Tongue (tissue), 2 donors: ENCODE results near the genes AP3B2, ZSCAN2, SEC11A and PDE8A.

- RAMPAGE, long total RNA: no peak
Observed at GRCh38 chr15:82709796-82710618, at the start of gene AP3B2. Gene AP3B2, minus strand, starts transcription at chr15:82709875.

- RAMPAGE, long total RNA: no peak
Observed at GRCh38 chr15:82834063-82834581, 24.7 kb downstream of the WHAMM start.

- RAMPAGE, long total RNA: no peak
Observed at GRCh38 chr15:82837559-82838835, 28.6 kb downstream of the WHAMM start.

GRCh38 chr15:82856317-82856908, 47.0 kb downstream of the WHAMM start:
- RAMPAGE, long total RNA: no peak

DNA sequence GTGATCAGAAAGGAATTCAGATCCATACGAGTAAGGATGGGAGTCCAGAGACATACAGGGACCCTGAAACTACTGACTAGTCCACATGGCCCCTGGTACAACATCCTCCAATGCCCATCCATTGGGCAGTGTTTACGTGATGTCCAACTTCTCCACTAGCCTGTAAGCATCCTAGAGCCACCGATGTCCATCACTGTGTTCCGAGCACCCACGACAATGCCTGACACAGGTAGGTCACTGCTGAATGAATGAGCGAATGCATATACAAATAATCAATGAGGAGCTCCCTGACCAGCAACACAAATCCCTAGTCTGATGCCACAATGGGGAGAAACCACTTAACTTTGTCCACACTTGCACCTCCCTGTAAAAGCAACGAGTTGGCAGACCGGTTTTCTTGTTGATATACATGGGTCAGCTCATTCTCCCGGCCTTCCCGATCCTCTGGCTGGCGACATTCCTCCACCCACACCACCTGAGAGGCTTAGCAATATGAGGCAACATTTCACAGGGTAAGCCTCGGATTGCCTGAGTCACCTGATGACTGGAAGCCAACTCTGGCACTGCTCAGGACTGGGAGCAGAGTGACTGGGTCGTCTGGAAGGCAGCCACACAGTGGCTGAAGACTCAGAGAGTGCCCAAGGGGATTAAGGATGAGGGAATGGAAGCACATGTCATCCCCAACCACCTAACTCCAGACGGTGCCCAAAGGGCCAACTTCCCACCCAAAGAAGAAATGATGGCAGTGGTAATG, 10.0 kb downstream of the HOMER2 start:
- RAMPAGE, long total RNA: no peak

- RAMPAGE, long total RNA: no peak
Observed at GRCh38 chr15:82950596-82951804, 1.5 kb downstream of the HOMER2 start.

DNA sequence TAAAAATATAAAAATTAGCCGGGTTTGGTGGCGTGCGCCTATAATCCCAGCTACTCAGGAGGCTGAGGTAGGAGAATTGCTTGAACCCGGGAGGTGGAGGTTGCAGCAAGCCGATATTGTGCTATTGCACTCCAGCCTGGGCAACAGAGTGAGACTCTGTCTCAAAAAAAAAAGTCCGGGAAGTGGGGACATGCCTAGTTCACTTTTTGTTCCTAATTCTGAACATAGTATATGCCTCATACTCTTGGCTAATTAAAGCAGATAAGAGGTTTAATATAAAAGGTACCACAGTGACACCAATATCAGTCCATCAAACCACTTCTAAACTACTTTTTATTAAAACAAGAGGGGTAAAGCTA, 10.0 kb upstream of the HOMER2 start:
- RAMPAGE, long total RNA: no peak

DNA sequence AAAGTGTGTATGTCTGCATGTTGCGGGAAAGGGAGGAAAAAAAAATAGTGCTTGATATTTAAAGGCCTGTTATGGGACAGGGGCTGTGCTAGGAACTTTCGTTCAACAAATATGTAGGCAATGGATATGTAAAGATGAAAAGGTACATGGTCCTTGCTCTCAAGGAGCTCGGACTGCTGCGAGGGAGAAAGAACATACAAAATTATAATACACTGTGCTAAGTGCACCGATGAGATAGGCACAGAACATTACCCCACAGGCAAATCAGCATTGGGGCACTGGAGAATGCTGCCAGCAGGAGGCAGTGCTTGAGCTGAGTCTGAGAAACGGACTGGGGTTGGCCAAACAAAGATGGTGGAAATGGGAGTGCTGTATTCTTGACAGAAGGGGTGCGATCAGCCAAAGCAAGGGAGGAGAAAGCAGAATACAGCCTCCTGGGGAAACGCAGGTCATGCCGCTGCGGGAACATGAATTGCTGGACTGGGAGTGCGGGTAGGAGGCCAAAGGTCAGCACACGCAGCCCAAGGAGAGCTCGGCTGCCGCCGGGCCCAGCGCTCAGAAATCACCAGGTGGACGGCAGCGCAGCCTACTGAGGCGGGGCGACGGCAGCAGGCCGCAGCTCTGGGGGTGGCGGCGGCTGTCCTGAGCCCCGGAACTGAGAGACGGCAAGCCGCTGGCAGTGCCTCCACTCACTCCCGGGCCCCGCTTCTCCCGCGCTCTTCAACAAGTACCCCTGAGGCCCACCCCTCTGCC, 540 bp downstream of the C15orf40 start:
- RAMPAGE, long total RNA: no peak

DNA sequence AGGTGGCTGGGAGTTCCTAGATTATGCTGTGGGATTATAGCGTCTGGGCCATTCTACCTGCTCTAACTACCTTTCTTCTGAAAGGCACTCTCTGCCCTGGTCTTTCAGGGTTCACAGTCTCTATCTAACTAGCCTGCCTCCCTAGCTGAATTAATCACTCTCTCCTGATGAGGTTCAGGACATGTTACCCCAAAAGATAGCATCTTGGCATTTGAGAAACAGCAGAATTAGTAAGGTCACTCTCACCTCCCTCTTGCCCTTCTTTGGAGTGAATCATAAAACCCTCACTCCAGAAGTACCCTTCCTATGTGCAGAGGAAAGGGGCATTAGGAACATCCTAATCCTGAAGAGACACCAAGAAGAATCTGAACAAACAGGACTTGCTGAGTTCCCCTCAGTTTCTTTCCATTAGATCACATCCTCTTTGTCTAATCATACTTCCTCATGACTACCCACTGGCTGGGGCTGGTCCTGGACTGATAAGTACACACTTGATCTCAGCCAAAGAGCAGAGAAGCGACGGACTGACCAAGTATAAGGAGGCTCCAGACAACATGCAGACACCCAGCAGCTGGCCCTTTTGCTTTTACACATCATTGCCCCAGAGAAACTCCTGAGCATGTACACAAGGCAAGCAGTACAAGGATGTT, 15.2 kb upstream of the TM6SF1 start:
- RAMPAGE, long total RNA: no peak

DNA sequence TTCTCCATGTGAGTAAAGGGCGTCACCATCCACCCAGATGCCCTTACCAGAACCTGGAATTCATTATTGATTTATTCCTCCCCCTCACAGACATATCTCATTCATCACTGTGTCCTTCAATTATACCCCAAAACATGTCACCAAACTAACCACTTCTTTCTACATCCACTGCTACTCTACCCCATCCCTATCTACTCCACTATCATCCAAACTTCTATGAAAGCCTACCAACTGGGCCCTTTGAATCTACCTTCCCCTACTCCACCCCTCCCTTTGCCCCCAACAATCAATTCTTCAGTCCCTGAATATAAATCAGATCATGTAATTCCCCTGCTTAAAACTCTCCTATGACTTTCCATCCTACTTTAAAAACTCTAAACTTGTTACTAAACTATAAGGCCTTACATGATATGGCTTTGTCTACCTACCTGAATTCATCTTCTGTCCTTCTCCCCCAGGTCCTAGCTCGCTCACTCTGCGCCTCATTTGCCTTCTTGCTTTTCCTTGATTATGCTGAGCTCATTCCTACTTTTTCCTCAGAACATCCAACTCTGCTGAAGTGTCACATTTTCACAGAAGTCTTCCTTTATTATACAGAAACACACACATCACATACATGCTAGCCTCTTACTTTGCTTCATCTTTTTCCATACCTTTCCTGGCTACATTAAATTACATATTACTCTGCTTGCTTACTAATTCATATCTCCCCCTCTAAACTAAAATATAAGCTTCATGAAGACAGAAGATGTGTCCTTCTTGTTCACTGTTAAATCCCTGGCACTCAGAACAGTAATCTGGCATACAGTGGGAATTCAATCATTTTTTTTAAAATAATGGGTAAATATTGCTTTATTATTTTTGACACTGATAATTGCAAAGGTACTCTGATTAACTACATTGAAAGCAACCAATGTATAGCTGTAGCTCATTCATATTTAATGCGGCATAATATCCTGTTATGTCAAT, 18.4 kb downstream of the HDGFL3 start:
- RAMPAGE, long total RNA: no peak

GRCh38 chr15:83282594-83283929, 1.4 kb downstream of the BNC1 start:
- RAMPAGE, long total RNA: no peak

DNA sequence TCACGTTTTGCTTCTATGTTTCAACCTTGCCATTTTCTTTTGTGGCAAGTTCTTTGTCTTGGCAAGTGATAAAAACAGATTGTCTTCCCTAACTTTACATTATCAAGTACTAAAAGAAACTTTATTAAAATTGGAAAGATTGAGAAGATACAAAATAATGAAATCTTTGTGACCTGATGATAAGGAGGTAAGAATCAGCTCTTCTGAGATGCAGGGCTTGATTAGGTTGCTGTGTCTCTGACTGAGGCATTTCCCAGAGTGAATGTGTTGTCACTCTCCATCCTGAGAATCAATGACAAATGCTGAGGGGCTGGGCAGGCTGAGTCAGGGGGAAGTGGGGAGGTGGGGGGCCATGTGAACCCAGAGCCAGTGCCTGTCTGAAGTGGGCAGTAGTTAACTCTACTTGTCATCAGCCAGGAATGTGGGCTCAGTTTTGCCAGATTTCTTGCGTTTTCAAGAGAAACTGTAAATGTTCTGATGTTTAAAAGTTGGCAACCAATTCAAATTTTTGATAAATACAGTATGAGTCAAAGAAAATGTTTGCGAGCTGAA, 3.0 kb upstream of the BNC1 start:
- RAMPAGE, long total RNA: no peak

GRCh38 chr15:83383422-83384502, 63.4 kb upstream of the SH3GL3 start:
- RAMPAGE, long total RNA: no peak

GRCh38 chr15:84600687-84601462, at the start of gene ZSCAN2:
Gene ZSCAN2, plus strand, starts transcription at chr15:84601009.
- RAMPAGE, long total RNA: no peak

- RAMPAGE, long total RNA: no peak
Observed at GRCh38 chr15:84639761-84640528, 14.1 kb downstream of the WDR73 start.

DNA sequence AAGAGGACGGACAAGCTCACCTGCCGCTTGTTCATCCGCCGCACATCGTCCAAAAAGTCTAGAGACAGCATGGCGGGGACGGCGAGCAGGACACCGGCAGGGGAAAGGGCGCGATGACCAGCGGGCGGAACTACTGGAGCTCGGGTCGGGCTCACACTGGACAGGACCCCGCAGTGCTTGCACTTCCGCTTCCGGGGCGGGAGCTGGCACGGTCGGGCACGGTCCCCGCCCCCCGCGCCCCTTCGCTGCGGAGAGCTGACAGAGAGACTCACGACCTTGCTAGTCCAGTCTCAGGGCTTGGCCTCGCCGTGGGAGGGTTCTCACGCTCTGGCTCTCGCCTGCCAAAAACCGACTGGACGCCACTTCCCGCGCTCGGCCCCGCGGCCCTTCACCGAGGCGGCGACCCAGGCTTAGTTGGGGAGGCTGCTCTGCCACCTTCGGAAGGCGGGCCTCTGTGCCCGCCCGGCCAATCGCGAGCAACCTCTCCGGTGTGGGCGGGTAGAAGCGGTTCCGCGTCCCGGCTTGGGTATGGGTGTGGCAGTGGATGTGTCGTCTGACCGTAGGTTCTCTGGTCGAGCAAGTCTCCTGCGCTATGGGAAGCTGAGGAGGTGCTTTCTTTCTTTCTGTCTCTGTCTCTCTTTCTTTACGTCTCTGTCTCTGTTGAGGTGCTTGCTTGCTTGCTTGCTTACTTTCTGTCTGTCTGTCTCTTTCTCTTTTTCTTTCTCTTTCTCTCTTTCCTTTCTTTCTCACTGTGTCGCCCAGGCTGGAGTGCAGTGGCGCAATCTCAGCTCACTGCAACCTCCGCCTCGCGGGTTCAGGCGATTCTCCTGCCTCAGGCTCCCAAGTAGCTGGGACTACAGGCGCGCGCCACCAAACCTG, at the start of gene SEC11A:
Gene SEC11A, minus strand, starts transcription at position 135 of the 879 bp plus-strand sequence.
- RAMPAGE, long total RNA: start-site peak on the minus strand centred at position 126 of the sequence, 124 bp wide, 635 and 165 reads in 2 replicates

DNA sequence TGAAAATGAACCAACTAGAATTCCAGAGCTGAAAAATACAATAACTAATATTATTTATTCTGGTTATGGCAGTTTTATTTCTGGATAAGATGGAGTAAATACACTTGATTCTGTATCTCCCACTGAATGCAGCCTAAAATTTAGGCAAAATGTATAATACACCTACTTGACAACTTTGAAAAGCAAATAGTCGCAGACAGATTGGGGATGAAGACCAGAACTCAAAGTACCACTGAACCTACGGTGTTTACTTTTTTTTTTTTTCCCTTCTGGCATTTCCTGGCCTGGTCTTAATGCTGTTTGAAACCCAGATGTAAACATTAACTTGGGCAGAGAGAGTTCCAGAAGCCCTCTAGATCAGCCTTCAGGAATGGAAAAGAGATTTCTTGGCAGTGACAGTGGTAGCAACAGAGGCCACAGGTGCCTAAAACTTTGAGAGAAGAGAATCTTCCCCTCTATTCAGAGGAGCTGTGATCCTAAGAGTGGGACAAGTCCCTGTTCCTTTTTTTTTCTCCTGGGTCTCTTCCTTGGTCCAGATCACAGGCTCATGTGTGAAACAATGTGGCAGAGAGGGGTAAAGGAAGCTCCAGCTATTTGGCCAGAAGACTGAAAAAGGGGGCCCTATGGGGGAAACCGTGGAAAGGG, 27.8 kb downstream of the ALPK3 start:
- RAMPAGE, long total RNA: no peak

GRCh38 chr15:84980763-84981570, 689 bp upstream of the PDE8A start:
- RAMPAGE, long total RNA: no peak

- RAMPAGE, long total RNA: no peak
Observed at GRCh38 chr15:84981571-84982373, at the start of gene PDE8A. Gene PDE8A, plus strand, starts transcription at chr15:84981856.

- RAMPAGE, long total RNA: no peak
Observed at GRCh38 chr15:85031273-85031676, 49.6 kb downstream of the PDE8A start.